ENCODE results near the genes HMMR and INSYN2B.

DNA sequence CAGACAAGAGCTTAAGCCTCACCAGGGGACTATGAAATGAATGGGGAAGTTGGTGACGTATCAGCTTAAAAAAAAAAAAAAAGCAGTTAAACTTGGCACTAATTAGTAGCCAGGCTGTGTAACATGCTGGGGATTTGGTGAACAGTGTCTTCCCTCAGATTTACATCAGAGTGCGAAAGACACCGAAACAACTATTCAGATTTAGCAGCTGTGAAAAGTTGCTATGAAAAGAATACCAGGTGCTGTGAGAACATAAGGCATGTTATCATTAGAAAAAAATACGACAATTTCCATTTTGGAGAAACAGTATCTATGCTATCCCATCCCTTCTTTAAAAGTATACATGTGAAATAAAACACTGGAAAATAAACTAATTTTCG, 472 bp upstream of the SLU7 start:
- RRBS, result no CpG with 5 or more reads among the region's 5 CpGs

DNA sequence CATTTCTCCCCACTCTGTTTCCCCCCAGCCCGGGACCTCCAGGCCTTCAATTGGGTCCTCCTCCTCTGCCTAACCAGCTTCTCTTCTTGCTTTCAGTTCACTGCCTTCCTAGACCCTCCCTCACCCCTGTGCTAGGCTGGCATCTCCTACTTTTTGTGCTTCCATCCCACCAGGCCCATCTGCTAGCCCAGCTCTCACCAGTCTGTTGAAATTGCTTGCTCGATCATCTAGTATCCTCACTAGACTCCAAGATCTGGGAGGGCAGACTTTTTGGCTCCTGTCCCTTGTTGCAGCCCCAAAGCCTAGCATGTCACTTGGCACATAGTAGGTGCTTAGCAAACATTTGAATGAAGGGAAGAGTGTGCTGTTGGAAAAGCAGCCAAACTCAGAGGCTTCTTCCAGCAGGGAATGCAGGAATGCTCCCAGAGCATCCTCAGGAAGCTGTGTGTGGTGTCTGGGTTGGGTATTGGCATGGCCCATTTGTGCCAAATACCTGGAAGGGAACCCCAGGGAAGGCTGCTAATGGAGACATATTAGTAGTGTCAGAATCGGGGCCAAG, 193.6 kb downstream of the PTTG1 start:
- RRBS, result no CpG with 5 or more reads among the region's 3 CpGs

GRCh38 chr5:160693931-160694447, 158.0 kb downstream of the ATP10B start:
- RRBS, result no CpG with 5 or more reads among the region's 4 CpGs

DNA sequence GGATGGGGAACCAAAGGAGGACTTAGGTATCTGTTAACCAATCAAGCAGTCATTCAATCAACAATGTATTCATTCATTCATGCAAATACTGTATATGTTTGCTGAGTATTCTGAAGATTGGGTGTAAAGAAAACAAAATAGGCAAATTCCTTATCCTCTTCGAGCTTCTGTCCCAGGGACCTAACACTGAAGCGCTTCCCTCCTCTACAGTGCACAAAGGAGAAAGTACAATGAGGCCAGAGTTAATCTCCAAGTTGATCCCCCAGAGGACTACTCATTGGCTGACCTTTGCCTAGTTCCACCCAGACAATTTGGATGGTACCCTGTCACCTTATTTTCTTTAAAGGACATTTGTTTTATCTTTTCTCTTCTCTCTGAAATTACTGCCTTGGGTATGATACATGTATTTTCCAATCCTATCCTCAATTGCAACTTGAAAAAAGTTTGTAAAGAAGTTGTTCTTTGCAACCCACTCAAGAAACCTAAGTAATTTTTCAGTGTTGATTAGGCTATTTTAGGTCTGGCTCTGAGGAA, 62.1 kb downstream of the ATP10B start:
- RRBS, result no CpG with 5 or more reads among the region's 2 CpGs

DNA sequence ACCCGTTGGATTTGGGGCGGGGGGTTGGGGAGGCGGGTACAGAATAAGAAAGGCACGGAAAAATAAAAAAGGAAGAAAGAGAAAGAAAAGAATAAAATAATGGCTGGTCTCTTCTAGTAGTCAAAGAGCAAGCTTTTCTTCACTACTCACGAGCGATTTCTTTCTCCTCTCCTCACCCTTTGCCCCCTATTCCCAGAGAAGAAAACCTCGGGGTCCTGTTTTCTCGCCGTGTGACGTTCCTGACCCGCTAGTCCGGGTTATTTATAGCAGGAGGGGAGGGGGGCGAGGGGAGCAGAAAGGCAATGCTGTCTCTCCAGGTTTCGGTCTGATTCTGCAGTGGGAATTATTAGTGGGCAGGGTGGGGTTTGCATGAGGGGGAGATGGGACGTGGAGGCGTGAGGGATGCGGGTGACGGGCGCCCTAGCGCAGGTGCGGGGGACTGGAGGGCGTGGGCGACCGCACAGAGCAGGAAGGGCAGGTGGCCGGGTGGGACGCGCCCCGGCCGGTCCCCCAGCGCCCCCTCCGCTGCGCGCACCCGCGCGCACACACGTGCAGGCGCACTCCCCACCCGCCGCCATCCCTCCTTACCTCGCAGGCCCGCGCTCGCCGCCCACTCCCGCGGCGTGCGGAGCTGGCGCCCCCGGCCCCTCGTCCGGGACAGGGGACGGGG, 911 bp upstream of the GABRB2 start:
- RRBS, result no CpG with 5 or more reads among the region's 54 CpGs

- RRBS, result no CpG with 5 or more reads among the region's 6 CpGs
Measured at GRCh38 chr5:162981503-162981998, 455.8 kb upstream of the CCNG1 start.

DNA sequence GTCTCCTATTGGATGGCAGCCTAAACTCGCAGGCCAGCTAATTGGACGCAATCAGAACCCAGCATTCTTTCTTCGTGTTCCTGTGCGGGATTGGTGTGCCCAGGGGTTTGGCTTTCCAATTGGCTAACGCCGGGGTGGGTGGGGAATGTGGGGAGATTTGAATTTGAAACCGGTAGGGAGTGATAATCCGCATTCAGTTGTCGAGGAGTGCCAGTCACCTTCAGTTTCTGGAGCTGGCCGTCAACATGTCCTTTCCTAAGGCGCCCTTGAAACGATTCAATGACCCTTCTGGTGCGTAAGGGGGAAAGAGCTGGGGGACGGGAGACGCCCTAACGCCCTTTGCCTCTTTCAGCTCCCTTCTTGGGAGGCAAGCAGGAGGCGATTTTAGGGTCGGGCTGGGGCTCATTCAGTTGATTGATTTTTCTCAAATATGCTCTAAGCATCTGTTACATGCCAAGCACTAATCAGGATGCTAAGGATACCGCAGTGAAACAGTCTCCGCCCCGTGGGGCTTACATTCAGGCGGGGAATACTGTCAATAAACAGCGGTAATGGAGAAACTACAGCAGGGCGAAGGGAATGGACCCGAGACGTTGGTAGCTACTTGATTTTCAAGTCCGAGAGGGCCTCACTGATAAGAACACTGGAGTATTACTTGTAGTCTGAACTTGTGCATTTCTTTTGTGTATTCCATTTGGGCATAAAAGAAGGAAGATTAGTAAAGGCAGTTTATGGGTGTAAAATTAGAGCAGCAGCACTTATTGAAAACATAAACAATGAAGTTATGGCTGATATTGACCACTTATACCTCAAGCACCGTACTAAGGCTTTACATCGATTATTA, at the start of gene HMMR:
HMMR (plus strand) TSS at position 185 of the 844 bp plus-strand sequence.
- RRBS, result no CpG with 5 or more reads among the region's 29 CpGs

- RRBS, result no CpG with 5 or more reads among the region's 9 CpGs
Measured at GRCh38 chr5:163517873-163518993, 12.8 kb downstream of the MAT2B start.

DNA sequence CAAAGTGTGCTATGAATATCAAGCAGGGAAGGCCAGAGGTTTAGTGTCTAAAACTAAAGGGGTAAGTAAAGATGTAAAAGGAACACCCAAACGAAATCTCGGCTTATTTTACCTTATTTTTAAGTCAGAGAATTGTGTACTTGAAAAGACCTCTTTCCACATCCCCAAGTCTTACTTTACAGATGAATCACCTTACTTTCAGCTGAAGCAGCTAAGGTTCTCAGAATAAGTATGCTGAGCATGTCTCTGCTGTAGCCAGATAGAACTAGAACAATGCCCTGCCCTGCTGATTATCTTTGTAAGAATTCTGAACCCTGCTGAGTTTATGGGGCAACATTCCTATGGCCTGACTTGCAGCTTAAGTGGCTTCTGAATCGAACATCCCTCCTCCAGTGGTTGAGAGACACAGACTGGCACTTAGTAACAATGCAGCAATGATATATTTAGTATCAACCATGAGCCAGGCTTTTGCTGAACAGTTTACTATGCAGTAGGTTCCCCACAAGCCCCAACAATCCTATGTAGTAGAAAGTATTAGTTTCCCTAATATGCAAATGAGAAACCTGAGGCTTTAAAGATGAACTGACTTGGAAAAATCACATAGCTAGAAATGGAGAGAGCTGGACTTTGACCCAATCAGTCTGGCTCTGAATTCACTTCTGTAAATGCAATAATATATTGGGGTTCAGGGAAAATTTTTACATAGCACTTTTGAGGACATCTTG, 592.0 kb upstream of the WWC1 start:
- RRBS, result no CpG with 5 or more reads among the region's 3 CpGs

- RRBS, result no CpG with 5 or more reads among the region's 1 CpG
Measured at GRCh38 chr5:167803185-167803452, 488.3 kb upstream of the WWC1 start.

- RRBS, result no CpG with 5 or more reads among the region's 20 CpGs
Measured at GRCh38 chr5:168262730-168263453, 28.6 kb upstream of the WWC1 start.

DNA sequence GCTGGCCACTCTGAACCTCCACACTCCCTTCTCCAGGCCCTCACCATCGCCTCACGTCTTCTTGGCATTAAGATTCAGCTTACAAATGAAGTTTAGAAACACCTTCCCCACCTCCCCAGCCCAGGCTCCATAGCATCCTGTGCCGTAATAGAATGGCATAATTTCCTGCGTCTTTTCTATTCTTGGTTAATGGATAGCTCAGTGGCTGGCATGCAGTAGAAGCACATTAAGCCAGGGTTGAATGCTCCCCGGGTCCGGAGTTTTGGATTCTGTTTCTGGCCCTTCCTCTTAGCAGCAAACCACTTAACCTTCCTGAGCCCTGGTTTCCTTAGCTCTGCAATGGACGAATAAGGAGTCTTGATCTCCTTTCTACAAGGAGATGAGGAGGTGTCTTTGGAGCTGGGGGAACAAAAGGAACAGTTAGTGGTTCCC, 13.9 kb downstream of the WWC1 start:
- RRBS, result no CpG with 5 or more reads among the region's 7 CpGs

DNA sequence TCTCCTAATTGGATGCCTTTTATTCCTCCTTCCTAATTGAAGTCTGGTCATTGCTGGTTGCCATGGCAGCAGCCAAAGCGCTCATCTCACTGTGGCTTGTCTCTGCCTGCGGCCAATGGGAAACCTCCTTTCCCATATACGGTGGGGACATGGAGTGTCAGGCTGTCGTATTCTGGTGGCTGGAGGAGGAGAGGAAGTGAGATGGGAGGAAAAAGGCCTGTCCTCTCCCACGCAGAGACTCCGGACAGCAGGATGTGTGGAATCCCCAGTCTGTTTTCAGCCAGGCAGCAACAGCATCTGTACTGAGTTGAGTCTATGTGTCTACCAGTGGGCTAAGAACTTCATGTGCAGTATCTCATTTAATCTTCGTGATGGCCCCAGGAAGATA, 52.1 kb upstream of the RARS1 start:
- RRBS, result no CpG with 5 or more reads among the region's 7 CpGs

GRCh38 chr5:168564760-168565253, 14.4 kb downstream of the PANK3 start:
- RRBS, result no CpG with 5 or more reads among the region's 1 CpG

DNA sequence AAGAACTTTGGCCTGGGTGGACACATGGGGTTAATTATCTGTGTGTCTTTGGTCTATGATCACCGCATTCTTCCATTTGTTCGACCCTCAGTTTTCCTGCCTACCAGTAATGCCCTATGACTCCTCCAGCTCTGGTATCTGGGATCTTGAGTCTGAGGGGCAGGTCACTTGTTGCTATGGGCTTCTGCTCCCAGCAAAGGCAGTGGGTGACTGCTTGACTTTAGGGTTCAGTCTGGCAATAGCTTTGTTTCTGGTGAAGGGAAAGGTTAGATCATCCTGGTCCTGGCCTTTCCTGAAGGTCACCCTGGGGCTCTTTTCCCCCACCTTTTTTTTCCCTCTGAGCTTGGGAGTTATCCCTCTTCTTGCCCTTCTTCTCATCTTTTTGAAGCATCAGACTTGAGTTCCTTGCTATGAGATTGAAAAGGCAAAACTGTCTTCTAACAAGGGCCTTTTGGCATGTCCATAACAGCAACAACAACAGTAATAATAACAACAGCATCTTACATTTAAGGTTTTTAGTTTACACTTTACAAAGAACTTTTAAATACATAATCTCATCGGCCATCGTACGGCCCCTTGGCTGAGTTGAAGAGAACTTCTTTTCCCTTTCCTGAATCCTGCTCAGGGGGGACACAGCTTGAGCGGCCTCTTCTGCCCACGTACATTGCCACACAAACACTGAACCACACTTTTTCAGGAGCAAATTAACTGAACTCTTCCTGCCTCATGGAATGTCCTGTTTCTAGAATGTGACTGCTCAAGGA, 83.1 kb upstream of the PANK3 start:
- RRBS, result no CpG with 5 or more reads among the region's 7 CpGs

DNA sequence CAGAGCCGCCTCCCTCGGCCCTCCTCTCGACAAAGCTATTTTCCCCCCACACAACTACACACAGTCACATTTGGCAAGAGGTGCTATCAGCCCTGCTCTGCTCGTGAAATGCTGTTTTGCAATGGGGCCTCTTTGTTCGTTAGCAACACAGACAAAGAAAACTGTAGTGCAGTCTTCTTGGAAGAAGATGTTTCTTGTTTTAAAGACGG, 14.3 kb downstream of the SLIT3 start:
- RRBS, result no CpG with 5 or more reads among the region's 6 CpGs

GRCh38 chr5:169649528-169650013, 12.5 kb downstream of the DOCK2 start:
- RRBS, result no CpG with 5 or more reads among the region's 8 CpGs

DNA sequence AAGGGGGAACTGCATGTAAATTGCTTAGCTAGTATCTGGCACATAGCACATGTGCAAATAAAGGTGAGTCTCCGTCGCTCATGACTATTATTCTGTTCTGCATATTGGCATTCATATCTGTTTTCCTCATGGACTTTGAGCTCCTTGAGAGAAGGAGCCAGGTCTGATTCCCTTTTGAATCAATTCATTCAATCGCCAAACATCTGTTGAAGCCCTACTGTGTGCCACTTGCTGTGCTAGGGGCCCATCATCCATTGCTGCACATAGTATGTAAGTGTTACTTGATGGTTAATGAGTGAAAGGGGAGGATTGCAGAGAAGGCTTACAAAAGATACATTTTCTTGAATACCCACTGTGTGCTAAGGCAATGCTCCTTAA, 15.5 kb downstream of the INSYN2B start:
- RRBS, result no CpG with 5 or more reads among the region's 3 CpGs

GRCh38 chr5:169980287-169980630, at the start of gene INSYN2B:
INSYN2B (minus strand) TSS chr5:169980495.
- RRBS, result no CpG with 5 or more reads among the region's 4 CpGs

GRCh38 chr5:170226731-170227007, 6.1 kb upstream of the C5orf58 start:
- RRBS, result no CpG with 5 or more reads among the region's 2 CpGs